ENCODE measurements around the genes DTWD2 and SNX2.

DNA sequence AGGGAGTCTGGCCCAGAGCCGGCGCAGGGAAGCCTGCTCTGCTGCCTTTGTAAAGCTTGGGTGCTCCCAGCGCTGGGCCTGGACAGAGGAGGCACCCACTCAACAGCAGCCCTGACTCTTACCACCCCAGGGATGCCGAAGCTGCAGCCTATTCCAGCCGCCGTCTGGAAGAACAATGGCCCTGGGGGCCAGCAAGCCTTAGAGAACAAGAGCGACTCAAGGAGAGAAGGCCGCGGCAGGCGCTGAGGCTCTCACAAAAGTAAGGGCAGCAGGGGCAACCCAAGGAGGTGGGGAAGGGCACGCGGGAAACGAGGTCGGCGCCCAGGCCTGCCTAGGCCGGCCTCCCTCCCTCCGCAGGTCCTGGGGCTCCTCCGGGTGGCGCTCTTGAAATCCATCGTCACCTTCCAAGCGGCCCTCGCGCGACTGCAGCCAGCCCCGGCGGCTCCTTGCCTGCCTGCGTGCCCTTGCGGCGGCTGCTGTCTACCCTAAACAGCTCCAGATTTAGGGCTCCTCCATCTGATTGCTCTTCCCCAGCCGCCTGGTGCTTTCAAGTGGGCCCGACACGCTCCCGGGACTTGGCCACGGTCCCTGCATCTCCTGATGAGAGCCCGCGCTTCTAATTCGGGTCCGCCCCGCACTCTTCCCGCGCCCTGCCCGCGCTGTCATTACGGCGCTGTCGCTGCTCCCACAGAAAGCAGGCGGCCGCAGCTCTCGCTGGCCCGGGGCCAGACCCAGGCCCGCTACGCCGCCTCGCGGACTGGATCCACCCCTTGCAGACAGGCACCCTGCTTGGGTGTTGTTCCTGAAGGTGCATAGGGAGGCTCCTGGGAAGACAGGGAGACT is 213.3 kb downstream of the SEMA6A start:
- PRO-cap, result no peak

GRCh38 chr5:116525565-116526256 is 48.9 kb downstream of the SEMA6A start:
- PRO-cap, result no peak

DNA sequence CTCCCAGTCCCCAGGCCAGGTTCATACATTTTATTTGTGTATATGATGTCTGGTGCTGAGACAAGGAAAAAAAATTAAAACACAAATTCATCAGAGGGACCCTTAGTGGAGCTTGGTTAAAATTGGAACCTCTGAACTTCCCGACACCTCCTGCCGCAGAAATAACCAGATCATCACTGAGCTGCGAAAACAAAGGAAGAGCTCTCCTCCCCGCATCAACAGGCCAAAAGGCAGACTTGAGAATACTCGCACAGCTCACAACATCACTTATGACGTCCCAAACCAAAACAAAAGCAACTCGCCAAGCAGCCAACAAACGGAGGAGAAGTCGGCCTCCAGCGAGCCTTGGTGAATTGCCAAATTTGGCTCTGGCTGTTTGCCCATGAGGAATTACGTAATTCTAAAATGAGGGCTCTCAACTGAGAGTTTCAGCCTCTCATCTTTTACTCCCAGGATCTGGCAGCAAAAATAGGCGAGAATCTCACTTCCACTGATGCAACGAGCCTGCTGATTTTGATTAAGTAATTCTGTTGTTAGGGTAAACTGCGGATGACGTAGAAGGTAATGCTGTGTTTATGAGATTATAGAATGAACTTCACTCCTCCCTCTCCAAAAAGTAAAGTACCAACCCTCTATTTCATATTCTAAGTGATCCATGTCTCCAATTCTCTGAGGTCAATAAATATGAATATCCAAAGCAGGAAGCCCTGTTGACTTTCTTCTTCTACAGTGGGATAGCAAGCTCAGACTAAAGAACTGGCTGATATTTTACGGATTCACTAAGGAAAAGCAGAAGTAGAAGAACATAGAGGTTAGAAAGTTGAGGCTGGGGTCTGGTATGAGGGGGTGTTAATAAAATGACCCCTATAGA is 51.7 kb upstream of the SEMA6A start:
- PRO-cap, result no peak

- PRO-cap, result no peak
Observed at GRCh38 chr5:116766496-116766944, 191.9 kb upstream of the SEMA6A start.

DNA sequence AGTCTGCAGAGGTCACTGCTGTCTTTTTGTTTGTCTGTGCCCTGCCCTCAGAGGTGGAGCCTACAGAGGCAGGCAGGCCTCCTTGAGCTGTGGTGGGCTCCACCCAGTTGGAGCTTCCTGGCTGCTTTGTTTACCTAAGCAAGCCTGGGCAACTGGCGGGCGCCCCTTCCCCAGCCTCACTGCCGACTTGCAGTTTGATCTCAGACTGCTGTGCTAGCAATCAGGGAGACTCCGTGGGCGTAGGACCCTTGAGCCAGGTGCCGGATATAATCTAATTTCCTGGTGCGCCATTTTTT is 769.0 kb upstream of the SEMA6A start:
- PRO-cap, result no peak

DNA sequence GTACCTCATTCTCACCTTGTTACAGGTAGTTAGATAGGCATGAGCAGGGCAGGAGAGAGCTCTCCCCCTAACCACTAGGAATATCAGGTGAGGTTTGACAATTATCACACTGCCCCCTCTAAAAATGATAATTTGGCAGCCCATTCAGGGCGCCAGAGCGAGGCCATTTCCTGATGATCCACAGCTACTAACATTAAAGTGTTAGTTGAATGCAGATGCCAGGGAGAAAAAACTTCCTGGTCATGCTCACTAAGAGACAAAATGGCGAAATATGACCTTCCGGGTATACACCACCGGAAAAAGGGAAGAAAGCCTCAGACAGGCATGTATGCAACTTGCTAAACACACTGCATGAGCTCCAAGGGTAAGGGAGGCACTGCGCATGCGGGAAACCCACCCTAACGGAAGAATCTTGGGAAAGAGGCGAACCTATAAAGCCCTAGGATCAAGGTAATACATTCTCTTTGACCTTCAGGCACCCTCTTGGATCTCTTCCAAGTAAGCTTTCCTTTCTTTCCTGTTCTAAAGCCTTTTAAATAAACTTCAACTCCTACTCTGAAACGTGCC is 65.1 kb downstream of the DTWD2 start:
- PRO-cap, result no peak

- PRO-cap, result bidirectional peak, plus-strand start at chr5:118988286, minus-strand start at chr5:118988190; bidirectional peak, plus-strand start at chr5:118988686, minus-strand start at chr5:118988511
Observed at GRCh38 chr5:118987946-118989037, at the start of gene DTWD2. Gene DTWD2, minus strand, starts transcription at chr5:118988547.

DNA sequence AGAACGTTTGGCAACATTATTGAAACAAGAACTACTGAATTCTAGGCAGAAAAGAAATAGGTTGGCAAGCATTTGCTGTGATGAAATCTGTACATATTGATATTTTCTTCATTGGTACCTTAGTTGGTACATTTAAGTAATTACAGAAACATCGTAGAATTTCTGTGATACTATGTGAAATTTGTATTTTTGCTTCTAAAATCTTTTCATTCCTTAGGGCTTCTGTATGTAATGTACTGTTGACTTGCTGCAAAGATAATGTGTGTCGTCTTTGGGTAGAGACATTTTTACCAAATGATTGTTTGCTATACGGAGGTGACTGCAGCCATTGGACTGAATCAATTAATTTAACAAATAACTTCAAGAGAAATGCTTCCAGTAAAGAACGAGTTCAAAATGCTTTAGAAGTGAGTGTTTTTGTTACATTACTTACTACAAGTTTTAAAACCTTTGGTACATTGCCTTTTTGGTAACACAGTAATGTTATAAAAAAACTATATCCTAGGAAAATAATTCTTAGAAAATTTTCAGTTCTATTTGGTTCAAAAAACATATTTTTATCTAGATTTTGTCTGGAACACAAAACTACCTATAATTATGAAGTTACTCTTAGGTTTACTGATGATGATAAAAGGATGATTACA is 47.8 kb downstream of the DMXL1 start:
- PRO-cap, result no peak

DNA sequence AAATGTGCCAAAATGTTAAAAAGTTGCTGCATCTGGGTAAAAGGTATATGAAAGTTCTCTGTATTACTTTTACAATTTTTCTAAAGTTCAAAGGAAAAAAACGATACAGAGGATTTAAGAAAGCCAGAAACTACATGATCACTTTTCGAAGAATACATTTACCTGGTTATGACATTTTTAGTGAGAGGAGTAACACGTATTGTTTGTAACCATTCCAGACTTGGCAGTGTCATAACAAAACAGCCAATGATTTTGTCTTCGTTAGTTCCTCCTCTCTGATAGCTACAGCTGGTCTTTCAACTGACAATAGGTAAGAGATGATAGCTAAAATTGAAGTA is 117.1 kb upstream of the TNFAIP8 start:
- PRO-cap, result no peak

GRCh38 chr5:119270691-119271464 is 84.9 kb upstream of the TNFAIP8 start:
- PRO-cap, result no peak

DNA sequence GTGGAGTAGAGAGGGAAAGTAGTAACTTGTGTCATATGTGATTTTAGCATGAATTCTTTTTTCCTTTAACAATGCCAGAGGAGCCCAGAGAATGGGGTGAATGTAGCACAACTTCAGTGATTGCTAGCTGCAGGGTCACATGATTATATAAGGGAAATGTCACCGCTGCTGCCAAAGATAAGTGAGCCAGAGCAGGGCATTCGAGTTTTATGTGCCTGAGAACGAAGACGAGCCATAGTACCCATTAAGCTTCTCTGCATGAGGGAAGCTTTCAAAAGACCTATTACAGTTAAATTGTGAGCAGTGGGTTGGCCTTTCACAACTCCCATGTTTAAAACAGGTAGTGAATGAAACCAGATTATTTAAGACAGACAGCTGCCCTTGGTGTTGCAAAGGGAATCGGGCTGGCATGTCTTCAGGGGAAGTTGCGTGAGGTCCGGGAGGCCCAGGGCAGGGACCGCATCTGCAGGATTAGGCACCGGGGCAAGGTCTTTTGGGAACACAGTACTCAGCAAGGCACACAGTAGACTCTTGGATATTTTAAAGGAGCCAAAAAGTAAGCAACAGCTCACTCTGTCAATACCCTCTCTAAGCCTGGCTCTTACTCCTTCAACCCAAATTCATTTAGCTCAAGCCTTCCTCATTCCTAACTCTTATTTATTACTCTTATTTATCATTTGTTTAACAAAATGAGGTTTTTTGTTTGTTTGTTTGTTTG is 82.3 kb upstream of the TNFAIP8 start:
- PRO-cap, result no peak

DNA sequence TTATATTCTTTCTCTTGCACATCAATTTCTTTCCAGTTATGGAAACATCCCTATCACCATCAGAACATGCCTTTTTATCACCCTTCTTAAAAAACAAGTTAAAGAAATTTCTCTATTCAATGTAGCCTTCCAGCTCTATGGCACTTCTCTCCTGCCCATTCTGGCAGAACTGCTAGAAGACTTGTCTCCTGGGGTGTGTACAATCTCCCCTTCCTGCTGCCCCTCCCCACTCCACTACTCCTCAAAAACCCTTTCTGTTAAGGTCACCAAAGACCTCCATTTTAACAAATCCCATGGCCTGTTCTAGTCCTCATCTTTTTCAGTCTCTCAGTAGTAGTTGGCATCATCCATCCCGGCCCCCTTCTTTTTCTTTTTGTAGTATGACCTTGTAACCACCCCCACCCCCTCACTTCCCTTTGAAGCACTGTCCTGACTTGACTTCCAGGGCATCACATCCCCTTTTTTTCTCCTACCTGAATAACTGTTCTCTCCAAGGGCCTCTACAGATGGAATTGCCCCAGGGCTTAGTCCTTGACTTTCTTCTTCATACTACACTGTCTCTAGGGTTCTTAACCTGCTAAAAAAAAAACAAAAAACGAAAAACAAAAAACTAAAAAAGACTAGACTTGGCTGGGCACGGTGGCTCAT is 35.4 kb upstream of the TNFAIP8 start:
- PRO-cap, result no peak

DNA sequence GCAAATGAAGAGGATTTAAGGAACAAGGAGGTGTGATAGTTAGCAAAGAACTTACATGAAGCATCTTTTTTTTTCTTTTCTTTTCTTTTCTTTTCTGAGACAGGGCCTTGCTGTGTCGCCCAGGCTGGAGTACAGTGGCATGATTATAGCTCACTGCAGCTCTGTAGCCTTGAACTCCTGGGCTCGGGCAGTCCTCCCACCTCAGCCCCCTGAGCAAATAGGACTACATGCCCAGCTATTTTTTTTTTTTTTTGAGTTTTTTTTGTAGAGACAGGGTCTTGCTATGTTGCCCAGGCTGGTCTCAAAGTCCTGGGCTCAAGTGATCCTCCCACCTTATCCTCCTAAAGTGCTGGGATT is 32.7 kb downstream of the TNFAIP8 start:
- PRO-cap, result no peak

DNA sequence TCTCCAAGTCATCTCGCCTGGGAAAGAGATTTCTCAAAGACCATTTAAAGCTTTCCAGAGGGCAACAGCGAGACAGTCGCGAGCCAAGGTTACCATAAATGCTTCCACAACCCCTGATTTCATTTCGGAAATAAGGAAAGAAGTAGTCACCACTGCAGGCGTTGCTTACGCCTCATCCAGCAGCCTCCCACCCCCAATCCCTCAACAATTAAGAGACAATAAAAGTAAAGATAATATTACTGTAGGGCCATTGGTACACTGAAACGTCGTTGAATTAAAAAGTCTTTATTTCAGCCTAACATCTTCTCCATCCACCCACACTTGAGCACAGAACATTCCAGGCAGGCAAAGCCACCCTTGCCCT is 1.0 kb upstream of the SNCAIP start:
- PRO-cap, result no peak

DNA sequence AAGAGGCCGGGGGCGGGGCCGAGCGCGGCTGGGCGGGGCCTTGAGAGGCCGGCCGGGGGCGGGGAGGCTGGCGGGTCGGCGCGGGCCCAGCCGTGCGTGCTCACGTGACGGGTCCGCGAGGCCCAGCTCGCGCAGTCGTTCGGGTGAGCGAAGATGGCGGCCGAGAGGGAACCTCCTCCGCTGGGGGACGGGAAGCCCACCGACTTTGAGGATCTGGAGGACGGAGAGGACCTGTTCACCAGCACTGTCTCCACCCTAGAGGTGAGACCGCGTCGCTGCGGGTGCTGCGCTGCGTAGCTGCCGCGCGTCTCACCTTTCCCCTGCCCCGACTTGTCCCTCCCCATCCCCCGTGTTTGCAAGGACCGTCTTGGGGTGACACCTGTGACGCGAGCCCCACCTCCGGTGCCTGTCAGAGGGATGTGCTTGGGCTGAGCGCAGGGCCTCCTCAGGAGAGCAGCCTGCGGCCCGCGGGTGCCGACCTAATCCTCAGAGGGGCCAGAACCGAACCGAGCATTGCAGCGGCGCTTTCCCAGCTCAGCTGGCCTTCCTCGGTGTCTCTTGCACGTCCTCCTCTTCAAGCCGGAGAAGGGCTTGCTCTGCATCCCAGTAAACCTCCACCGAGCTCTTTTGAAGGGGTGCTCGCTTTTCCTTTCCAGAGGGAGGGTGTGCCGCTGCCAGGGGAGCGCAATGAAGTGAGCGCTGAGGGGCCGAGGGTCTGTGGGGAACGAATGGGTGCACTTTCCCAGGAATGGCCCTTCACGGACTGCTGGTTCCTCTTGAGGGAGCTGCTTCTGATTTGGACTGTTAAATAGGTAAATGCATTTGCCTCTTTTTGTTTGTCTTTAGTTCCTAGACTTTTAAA is at the start of gene SNX2:
Gene SNX2, plus strand, starts transcription at position 130 of the 862 bp plus-strand sequence.
- PRO-cap, result bidirectional peak, plus-strand start at position 132 of the sequence, minus-strand start outside the sequence; unidirectional peak, plus-strand start at position 412 of the sequence

DNA sequence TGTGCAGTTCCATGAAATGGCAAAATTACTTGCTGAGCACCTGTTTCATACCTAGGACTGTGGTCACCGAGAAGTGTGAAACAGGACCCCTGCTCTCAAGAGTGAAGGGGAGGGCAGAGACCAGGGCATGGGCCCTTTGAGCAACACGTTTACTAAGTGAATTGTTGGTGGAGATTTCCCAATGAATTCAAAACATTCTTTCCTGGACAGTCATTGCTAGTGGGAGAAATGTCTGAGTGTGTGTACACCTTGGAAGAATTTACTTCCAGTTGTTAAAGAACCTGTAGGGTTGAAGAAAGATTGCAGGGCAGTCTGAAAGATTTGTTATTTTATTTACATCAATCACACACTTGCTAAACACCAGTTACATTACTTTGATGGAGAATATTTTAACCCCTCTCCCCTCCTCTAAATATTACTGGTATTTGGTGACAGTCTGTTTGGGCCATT is 819 bp downstream of the SNX24 start:
- PRO-cap, result no peak

DNA sequence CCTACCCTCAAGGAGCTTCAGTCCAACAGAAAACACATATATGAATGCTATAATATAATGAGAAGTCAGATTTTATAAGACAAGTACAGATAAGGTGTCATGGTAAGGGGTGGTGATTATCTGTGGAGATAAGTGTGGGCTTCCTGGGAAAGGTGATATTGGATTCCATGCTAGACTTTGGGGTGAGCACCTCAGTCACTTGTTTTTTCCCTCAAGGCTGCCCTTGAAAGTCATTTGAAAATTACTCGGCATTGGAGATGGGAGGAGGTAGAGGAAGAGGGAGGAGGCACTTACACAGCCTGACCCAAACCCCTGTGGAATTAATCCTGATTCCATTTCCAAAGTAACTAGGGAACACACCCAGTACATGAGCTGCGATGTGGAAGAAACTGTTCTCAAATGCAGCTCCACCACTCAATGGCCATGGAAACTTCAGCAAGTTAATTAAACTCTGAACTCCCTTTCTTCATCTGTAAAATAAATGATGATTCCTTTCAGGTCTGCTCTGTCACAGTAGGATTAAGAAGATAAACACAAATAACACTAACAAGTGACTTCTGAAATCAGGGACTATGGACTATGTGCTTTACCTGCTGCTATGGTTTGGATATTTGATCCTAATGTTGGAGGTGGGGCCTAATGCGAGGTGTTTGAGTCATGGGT is 3.7 kb downstream of the PPIC start:
- PRO-cap, result no peak

- PRO-cap, result unidirectional peak, minus-strand start at chr5:123094352
Observed at GRCh38 chr5:123094059-123094495, 5.0 kb downstream of the PRDM6 start.

DNA sequence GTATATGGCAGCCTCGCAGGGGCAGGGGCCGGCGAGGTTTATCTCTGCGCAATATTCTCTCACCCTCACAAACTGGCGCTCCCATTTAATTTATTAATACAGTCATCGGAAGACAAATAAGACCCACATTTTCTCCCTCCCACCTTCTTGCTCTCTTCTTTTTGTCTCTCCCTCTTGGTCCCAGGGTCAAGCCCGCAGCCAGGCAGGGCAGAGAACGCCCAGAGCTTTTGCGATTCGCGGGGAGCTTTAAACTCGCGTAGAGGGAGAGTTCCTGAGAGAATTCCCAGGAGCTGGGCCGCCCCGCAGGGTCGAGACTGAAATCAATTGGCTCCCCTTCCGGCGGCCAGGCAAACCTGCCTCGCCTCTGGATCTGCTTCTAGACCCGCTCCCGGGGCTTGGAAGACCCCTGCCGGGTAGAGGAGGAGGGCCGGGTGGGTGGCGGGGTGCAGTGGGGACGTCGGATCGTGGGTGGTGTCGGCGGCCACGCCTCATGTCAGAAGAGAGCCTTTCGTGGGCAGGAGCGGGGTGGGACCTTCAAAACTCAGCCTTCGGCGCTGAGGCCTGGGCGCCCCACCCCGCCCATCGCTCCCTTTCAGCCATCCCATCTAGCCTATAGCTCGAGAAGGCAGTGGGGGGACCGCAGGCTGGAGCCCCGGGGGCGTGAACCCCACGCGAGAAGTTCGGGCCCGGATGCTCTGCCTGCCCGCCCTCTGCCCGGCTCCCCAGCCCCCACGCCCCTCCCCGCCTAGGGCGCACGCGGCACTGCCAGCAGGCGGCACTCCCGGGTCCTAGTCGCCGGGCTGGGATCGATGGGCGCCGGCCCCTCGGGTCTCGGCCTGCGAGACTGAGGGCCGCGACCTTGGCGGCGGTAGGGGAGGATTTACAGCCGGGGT is 6.0 kb downstream of the PRDM6 start:
- PRO-cap, result bidirectional peak, plus-strand start at position 775 of the sequence, minus-strand start at position 597 of the sequence

GRCh38 chr5:123119281-123119970 is 30.4 kb downstream of the PRDM6 start:
- PRO-cap, result no peak

Data from aorta (tissue), 1 donor.